Endometrial microvascular endothelial cells (primary cell): ENCODE measurements around a stretch of chr2.

GRCh38 chr2:98637350-98638214 is 29.2 kb downstream of the UNC50 start:
- RAMPAGE, long total RNA = no peak

DNA sequence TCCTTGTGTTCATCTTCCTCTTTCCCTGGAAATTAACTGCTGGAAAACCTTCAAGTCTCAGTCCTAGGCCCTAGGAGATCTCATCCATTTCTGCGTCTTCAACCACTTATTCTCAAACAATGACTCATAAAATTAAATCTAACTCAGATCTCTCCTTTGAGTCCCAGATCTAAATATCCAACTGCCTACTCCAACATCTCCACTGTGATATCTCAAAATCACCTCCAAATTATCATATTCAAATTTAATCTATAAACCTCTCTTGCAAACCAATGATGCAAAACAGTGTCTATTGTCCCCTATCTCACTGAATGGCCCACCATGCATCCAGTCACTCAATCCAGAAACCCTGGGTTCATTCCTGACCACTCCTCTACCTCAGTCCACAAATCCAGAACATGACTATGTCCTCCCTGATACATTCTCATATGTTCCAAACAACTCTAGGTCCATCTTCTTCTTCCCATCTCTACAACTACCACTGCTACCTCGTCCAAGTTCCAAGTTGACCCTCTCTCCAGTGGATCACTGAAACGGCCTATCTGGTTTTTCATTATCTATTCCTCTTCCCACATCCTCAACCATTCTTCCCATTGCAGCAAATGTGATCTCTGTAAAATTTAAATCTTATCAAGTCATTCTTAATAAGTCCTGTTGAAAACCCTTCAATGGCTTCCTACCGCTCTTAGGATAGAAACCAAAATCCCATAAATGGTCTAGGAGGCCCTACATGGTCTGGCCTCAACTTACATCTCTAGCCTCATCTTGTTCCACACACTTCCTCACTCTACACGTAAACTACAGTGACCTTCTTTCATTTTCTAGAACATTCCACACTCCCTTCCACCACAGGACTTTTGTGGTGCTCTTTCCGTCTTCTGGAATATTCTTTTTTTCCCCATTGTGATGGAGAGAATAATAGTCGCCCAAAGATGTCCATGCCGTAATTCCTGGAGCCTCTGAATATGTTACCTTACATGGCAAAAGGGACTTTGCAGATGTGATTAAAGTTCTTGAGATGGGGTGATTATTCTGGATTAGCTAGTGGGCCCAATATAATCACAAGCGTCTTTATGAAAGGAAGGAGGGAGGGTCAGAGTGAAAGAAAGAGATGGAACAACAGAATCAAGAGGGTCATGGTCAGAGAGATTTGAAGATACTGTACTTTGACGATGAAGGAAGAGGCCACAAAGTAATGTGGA is 59.8 kb downstream of the MGAT4A start:
- RAMPAGE, long total RNA = no peak

GRCh38 chr2:98766240-98766597 is 35.3 kb upstream of the MGAT4A start:
- RAMPAGE, long total RNA = no peak

DNA sequence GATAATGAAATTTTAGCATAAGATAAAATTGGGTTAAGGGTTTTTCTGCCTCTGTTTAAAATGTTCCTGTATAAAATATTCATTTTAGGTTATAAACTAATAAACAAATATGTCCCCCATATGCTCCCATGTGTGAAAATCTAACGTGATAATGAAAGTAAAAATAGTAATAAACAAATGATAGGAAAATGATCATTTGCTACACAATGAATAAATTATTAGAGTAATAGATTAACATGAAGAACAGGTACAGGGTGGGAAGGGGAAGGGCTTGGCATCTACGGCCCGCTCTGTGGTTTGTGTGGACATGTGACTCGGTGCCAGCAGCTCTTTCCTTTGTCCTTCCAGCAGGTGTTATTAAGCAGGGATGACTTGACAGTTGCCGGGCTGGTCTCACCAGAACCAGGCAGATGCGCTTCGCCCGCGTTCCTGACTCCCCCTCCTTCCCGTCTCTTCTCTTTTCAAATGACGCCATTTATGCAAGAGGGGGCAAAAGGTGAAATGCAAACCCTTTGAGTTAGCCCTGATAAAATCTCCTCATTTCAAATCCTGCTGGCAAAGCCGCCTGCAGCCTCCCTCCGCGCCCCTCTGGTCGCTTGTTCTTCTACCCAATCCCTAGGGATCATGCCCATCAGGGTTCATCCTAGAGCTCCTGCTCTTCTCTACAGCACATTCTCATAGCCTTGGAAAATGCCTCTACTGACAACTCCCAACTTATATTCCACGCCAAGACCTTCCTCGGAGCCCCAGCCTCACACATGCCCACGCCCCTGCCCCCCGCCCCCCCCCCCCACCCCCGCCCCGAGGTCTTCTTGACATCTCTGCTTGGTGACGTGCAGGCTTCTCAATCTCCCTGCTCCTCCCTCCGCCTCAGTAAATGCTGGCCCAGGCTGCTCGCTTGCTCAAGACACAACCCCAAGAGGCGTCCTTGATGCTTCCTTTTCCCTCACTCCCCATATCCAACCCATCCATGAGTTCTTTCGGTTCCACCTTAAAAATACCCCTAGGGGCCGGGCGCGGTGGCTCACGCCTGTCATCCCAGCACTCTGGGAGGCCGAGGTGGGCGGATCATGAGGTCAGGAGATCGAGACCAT is 39.0 kb upstream of the MGAT4A start:
- RAMPAGE, long total RNA = no peak

DNA sequence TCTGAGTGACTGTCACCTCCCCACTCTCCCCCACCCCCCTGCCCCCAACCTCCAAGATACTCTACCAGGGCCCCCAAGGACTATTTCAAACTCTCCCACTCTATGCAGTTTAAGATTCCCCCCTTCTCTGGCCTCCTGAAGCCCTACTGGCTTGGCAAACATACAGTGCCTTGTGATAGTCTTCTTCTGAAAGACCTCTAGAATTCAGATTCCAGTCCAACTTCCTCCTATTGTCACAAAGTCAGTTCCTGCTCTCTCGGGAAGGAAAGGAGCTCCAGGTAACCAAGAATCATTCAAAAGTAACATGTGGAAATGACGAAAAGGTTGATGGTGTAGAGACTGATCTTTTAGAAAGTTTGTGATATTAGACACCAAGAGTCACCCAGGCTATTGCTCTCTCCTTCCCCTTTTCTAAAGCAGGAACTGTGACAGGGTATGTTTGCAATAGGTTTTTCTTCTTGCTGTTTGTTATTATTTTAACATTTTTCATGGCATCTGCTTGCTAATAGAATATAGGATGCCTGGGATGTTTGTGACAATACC is 93.4 kb upstream of the MGAT4A start:
- RAMPAGE, long total RNA = no peak

GRCh38 chr2:98869828-98870307 is 66.2 kb downstream of the CRACDL start:
- RAMPAGE, long total RNA = no peak

- RAMPAGE, long total RNA = no peak
Measured at GRCh38 chr2:99371431-99371815, 34.2 kb downstream of the EIF5B start.

GRCh38 chr2:99402471-99403316 is 65.5 kb downstream of the EIF5B start:
- RAMPAGE, long total RNA = no peak

DNA sequence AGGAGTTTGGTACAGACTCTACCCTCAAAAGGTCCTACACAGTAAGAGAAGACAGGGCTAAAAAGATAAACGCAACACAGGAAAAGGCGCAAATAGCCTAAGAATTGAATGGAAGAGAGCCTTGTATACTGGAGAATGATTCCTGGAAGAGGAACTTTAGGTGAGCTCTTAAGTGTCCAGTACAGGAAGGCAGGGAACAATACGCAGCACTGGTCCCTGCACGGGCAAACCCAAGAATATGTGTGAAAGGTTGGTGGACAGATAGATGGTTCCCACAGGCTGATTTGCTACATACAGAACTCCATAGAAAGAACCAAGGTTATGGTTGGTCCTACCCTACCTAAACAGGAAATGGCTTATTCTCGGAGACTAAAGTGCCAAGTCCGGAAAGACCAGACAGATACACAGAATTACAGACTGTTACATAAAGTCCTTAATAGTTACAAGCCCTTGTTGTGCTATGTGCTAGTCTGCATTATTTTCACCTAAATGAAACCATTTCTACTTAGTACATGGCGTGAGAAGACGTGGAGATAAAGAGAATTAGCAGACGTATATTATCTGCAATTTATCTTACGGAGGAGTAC is 1.3 kb downstream of the REV1 start:
- RAMPAGE, long total RNA = no peak

DNA sequence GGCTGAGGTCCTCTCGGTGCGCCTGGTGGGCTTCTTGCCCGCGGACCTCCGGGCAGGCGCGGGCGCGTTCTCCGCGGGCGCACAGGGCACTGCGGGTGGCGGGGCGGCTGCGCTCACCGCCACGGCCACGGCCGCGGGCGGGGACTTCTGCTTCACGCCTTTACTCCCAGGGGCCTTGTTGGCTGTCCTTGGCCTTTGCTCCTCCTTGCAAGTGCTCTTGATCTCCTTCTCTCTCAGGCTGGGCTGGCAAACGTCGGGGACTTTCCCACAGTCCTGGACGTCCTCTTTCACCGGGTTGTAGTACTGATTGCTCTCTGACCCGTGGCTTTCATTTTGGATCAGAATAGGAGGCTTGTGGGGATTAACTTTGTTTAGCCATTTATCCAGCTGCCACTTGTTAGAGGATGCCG is 104.1 kb upstream of the REV1 start:
- RAMPAGE, long total RNA = no peak

DNA sequence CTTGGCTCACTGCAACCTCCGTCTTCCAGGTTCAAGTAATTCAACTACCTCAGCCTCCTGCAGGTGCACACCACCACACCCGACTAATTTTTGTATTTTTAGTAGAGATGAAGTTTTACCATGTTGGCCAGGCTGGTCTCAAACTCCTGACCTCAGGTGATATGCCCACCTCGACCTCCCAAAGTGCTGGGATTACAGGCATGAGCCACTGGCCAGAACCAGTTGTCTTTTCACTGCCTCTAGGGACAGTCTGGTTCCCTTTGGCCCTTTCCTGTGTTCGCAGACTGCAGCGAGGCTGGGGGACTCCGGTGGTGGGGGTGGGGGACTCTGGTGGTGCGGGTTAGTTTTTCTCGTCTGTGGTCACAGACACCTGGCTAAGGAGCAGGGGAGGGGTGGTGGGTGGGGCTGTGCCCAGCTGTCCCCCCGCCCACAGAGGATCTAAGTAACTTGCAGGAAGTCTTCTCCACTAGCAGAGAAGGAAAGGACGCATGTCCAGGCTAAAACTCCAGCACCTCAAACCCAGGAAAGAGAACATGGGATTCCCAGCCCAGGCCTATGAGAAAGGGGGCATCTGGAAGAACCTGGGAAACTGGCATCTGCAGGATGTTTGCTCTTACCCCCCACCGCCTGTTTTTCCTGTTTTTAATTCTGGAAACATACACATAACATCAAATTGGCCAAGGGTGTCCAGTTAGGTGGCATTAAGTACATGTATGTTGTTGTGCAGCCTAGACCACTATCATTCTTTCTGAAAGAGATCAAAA is 148.5 kb upstream of the REV1 start:
- RAMPAGE, long total RNA = no peak

DNA sequence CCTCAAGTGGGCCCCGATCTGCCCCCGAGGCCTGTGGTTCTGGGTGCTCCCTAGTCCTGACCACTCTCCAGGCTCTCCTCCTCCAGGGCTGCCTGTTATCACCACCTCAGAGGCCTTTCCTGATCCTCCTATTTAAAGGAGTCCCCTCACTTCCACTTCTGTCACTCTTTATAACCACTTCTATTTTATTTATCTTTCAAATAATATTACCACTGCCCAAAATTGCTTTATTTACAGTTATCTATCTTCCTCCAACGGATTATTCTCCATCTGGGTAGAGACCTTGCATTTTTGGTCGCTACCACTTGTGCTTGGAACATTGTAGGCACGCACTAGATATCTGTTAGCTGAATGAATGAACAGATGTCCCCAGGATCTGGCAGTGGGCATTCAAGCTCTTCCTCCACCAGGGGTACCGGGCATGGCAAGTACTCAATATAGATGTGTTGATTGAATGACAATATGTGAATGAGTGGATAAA is 267.1 kb downstream of the AFF3 start:
- RAMPAGE, long total RNA = no peak

GRCh38 chr2:99890344-99890797 is 252.0 kb downstream of the AFF3 start:
- RAMPAGE, long total RNA = no peak

DNA sequence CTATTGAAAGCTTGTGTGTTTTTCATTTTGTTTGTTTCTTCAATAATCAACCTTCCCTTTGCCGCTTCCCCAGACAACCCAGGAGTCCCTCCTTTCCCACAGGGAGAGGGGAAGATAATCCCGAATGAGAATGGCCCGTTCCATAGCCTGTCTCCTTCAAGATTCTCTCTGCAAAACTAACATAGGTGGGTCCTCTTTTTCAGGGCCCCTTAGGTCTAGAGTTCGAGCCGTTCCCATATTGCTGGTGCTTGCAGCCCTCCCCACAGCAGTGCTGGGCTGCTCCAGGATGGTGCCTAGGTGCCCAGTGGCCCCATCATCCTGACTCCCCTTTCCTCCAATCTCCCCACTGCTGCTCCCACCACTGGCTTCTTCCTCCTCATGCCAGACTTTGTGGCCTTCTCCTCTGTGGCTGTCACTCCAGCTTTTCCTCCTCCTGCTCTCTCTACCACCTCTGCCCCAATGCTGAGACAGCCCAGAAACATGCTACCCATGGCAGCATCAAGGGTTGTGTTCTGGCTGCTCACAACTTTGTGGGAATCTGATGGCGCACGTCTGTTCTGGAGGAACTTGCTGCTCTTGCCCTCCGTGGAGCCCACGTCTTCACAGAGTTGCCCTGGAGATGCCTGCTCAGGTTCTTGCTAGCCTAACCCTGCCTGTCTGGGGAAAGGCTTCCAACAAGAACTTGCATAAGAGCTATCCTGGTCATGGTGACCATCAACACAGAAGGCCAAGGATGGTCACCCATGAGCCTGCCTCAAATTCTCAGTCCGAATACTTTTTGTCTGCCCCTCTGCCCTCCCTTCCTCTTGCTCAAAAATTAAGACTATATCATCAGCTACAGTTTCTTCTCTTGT is 237.5 kb downstream of the AFF3 start:
- RAMPAGE, long total RNA = no peak

DNA sequence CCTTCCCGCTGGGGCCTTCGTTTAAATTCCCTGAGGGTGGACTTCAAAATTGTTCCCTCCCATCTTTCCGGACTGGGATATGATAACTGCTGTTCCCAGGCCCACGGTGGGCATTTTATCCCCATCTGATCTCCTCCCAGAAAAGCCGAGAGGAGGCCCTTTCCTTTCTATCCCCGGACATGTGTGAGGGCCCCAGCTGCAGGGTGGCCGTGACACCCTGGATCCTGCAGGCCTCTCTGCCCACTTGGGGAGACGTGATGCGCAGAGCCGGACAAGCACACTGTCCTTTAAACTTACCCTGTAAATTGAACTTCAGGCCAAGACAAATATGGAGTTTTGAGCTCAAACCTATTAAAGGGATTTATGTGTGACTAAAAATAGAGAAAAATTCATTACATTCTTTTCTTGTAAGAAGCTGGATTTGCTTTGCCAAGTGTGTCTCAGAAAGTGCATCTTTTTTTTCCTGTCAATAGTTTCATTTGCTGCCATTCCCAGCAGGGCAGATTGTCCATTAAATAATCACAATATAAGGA is 54.6 kb upstream of the AFF3 start:
- RAMPAGE, long total RNA = no peak

- RAMPAGE, long total RNA = no peak
Measured at GRCh38 chr2:100243309-100243509, 79.1 kb downstream of the LONRF2 start.

GRCh38 chr2:100409890-100410383 is 7.5 kb downstream of the CHST10 start:
- RAMPAGE, long total RNA = no peak

- RAMPAGE, long total RNA = no peak
Measured at GRCh38 chr2:100643309-100643908, 80.6 kb downstream of the PDCL3 start.

- RAMPAGE, long total RNA = no peak
Measured at GRCh38 chr2:100739725-100740291, 80.1 kb upstream of the NPAS2 start.

DNA sequence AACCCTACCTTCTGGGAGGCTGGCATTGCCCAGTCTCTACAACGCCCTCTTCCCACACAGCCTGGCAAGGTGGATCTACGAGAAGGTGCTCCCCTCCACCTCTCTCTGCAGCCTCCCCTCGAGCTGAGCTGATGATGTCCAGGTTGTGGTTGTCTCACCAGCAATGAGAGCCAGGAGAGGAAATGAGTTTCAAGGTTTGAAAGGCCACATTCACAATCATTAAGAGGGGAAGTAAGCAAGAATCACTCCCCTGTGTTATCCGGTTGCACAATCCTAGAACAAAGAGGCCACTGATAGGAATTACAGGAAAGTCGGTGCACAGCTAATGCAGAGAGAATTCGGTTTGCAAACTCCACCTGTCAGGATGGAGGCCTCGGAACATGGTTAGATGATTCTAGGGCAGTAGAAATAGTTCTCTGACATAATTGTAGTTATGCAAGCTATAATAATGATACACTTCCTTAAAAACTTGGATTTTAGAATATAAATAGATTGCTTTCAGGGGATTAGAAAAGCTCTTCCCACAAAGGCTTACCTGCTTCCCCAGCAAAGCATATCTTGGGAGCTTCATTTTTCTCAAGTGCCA is 39.2 kb upstream of the NPAS2 start:
- RAMPAGE, long total RNA = no peak